ENCODE measurements around the gene TMEM150A.

- PRO-cap, result bidirectional peak, plus-strand start at chr2:85602861, minus-strand start at chr2:85602665
Observed at GRCh38 chr2:85602076-85603268, at the start of gene TMEM150A. TMEM150A (minus strand) TSS chr2:85602698.

DNA sequence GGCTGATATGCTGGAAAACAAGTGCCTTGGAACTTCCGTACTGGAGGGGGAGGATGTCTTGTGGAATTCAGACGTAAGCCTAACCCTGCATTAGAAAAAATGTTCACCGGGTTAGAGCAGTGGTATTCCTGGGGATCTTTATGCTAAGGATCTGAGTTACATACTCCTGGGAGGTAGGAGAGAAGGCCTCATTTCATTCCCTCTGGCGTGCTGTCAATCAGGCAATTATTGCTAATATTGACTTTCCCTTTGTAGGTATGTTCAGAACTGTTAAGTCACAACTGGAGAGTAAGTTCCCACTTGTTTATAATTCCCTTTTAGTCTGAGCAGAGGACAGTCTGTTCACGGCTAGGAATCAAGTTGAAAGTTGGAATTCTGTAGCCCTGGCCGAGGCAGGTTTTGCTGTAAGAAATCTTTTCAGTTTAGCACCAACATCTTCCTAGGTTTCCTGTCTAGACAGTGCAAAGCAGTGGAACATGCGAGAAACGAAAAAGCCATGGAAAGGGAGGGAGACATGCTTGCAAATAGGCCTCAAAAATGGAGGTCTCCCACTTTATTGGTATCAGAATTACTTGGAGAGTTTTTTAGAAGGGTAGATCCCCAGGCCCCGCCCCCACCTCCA lies 4.0 kb downstream of the C2orf68 start:
- PRO-cap, result no peak

GRCh38 chr2:85887106-85887333 lies 1.8 kb downstream of the ST3GAL5 start:
- PRO-cap, result no peak

- PRO-cap, result no peak
Observed at GRCh38 chr2:85902397-85903167, 13.8 kb upstream of the ST3GAL5 start.

DNA sequence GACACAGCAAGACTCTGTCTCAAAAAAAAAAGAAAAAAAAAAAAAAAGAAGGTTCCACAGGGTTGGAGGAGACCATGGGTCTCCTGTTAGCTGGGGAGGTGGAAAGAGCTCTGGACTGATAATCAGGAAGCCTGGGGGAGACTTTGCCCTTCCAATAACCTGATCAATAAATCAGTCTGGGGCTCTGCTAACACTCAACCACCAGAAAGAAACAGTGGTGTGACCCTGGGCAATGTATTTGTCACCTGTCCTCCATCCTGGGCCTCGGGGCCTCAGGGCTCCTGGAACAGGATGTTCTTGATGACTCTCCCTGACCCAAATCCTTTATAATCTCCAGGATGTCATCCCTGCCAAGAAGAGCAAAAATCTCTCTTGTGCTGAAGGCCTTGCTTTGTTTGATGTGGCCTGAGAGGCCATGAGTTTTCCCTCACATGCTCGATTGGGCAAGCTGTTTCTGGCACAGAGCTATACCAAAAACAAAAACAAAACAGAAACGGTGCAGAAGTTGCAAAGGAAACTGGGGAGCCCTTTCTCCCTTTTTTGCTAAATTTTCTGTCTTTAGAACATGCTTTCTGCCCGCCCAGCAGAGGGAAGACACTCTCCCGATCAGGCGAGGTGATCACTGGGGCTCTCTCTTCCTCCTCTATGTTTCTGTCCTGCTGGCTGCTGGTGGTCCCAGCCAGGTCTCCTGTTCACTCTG lies 35.7 kb upstream of the ST3GAL5 start:
- PRO-cap, result no peak

DNA sequence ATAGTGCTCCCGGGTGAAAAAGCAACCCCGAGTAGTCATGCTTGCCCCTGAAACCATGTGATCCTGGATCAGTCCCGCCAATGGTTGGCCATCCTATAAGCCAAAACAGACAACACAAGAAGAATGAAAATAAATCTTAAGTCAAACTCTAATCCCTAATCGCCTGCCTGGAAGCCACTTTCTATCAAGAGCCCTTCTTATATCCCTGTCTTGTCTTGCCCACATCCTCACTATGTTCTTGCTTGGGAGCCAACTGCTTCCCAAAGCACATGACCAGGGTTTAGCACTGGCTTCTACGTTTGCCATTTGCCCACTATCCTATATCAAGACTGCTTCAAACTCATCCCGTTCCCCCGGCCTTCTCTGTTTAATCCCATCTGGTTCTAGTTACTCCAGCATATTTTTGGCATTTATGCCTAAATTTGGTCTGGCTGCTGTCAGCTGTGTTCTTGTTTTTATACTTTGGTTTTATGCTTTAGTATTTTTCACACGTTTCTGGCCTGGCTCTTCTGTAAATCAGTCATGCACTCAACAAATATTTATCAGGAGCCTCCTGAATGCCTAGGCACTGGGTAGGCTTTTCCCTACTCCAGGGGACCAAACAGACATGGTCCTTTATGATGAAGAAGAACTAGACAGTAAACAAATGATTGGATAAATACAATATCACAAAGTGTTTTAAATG lies 40.2 kb downstream of the POLR1A start:
- PRO-cap, result no peak

- PRO-cap, result unidirectional peak, plus-strand start at chr2:86336460
Observed at GRCh38 chr2:86336175-86337246, 915 bp downstream of the REEP1 start.

DNA sequence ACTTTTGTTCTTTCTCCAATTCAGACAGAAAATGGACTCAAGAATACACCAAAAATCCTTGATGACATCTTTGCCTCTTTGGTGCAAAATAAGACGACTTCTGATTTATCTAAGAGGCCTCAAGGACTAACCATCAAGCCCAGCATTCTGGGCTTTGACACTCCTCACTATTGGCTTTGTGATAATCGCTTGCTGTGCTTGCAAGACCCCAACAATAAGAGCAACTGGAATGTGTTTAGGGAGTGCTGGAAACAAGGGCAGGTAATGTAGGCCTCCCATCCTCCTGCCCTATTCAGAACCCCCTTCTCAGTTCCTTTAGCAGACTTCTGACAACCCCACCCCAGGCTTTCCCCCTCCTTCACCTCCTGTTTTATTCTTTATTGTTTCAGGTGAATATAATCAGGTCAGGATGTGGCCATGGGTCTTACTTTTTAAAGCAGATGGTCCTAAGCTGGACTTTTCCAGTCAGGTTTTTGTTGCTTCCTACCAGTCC lies 41.3 kb downstream of the KDM3A start:
- PRO-cap, result no peak

GRCh38 chr2:86821920-86822144 lies 31.1 kb upstream of the CD8A start:
- PRO-cap, result no peak

DNA sequence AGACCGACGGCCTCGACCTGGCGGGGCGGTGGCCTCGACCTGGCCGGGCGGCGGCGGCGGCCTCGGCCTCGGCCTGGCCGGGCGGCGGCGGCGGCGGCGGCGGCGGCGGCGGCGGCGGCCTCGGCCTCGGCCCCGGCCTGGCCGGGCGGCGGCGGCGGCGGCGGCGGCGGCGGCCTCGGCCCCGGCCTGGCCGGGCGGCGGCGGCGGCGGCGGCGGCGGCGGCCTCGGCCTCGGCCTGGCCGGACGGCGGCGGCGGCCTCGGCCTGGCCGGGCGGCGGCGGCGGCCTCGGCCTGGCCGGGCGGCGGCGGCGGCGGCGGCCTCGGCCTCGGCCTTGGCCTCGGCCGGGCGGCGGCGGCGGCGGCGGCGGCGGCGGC lies 28.0 kb upstream of the RGPD1 start:
- PRO-cap, result no peak

- PRO-cap, result no peak
Observed at GRCh38 chr2:87018946-87019477, 2.6 kb downstream of the PLGLB1 start.

GRCh38 chr2:87443122-87443470 lies 304.8 kb upstream of the PLGLB2 start:
- PRO-cap, result no peak

- PRO-cap, result no peak
Observed at GRCh38 chr2:87454005-87454352, 293.9 kb upstream of the PLGLB2 start.

- PRO-cap, result no peak
Observed at GRCh38 chr2:87476742-87477385, 271.0 kb upstream of the PLGLB2 start.

DNA sequence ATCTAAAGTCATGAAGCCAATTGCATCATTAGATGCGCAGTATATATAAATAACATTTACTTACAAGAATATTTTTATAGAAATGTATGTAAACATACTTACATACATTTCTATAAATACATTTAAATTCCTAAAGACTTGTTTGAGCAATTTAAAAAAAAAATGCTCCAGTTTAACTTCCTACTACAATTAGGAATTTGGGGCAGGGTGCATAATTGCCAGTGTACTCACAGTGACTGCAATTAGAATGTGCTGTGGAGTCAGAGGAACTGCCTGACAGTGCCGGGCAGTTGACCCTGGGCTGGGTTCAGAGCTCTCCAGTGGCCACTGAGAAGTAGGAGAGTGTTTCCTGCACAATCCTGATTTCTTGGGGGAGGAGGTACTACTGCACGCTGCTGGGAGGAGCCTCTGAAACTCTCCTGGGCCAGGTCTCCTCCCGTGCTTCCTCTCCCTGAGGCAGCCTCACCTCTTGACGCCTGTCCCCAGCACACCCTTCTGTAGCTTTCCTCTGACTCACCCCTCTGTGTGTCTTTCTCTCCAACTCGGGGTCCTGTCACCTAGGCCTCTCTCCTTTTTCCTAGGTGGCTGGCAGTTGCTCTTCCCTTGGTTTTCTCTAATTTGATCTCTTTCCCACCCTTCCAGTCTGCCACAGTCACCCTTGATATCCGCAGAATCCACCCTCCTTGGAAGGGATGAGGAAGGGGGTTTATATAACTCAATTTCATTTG lies 264.8 kb upstream of the PLGLB2 start:
- PRO-cap, result unidirectional peak, plus-strand start at position 528 of the sequence

DNA sequence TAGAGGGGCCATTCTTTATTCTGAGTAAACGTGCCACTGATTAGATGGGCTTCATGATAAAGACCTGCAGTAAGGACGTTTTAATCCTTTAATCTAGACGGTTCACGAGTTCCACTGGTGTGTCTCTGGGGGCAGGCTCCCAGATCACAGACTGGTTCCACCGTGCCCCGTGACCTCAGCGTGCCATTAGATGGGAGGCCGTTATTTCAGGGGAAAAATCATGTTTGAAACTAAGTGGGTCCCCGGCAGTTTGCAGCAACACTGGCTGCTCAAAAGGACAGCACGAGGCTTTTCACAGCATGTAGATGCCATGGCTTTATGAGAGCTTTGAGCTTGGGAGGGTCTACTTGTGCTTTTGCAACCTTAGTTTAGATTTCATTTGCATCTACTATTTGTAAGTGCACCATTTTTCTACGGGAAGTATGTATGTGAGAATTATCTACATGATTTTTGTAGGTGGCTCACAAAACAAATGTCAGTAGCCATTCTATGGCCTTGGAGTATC lies 246.8 kb upstream of the PLGLB2 start:
- PRO-cap, result no peak

DNA sequence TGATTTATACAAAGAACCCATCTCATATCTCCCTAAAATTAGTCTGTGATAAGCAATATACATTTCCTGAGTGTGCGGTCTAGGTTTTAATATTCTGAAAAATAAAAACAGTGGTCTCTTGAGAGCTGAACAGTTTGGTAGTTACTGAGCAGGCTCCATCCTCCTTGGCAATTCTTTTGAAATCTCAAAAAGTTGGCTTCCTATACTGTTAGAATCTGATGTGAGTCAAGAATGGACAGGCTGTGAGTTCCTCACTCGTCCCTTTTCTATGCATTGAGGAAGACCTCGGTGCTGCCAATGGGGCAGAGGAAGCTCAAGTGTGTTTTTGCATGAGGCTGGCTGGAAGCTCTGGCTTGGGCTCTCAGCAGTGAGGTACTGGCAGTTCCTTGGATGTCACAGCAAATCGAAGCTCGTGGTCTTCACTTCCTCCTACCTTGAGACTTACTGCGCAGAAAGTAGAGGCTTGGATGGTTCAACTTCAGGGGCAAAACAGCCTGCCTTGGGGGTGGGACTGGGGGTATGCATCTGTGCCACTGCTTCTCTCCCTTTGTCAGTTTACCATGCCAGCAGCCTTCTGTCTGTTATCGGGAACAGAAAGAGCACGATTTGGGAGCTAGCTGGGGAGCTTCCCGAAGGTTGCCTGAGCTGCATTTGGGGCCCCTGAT lies 229.9 kb upstream of the PLGLB2 start:
- PRO-cap, result no peak

- PRO-cap, result no peak
Observed at GRCh38 chr2:87754707-87755094, 6.8 kb downstream of the PLGLB2 start.

DNA sequence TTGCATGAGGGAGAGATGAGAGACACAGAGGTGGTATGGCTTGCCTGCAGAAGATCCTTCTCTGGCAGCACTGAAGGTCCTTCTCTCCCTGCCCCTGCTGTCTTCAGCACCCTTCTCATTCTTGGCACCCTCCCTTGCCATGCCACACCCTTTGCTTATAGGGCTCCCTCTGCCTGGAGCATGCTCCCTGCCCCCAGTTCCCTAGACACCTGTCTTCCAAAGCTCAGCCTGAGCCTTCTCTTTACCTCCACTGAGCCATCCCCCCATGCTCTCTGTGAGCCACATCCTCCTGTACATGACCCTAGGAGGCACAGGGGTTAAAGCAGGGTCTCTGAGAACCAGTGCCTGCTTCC lies 909 bp downstream of the FABP1 start:
- PRO-cap, result bidirectional peak, plus-strand start at position 244 of the sequence, minus-strand start at position 96 of the sequence

DNA sequence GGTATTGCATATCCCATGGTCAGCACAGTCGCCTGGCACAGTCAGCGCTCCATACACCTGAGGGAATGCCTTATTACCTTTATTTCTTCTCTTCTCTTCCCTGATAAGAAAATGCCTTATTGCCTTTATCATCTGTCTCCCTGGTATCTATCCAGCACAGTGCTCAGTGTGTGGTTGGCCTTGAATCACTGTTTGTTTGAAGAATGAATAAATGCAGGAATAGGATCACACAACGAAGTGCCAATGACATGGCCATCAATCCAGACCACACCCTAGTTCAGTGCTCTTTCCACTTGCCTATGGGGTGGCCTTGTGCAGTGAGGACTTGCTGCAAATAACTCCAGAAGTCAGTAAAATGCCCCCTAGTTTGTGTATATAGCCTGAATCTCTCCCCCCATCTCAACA lies 397 bp downstream of the FABP1 start:
- PRO-cap, result bidirectional peak, plus-strand start at position 317 of the sequence, minus-strand start at position 67 of the sequence